Cerebral cortex (tissue), 2 donors: ENCODE measurements around a stretch of chr4.

- PRO-cap, 2 experiments = no peak in any of the 2 experiments
Observed at GRCh38 chr4:128831460-128832269, 22.2 kb downstream of the JADE1 start.

DNA sequence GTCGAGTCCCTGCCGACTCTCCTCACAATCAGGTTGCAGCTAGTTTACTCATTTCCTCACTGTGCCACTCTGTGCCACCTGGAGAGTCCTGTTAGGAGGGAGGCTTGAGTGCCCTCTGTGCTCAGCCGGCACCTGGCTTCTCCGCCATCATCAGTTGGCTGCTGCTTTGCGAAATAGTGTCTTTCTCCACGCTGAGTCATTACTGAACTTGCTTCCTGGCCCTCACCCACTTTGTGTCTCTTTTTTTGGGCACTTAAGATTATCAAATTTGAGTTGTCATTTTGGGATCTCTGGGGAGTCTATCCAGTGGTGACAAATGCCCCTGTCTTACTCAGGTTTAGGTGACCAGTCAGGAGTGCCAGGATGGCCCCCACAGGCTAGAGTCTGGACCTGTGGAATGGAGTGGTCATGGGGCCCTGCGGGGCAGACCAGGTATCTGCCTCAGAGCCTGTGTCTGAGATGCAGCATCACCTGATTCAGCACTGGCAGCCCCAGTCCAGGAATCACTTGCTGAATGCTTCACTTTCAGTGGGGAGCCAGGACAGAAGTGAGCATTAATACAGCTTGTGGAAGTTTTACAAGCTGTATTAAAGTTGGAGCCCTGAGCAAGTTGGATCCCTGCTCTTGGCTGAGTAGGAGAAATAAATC, 37.7 kb downstream of the JADE1 start:
- PRO-cap, 2 experiments = no peak in any of the 2 experiments

DNA sequence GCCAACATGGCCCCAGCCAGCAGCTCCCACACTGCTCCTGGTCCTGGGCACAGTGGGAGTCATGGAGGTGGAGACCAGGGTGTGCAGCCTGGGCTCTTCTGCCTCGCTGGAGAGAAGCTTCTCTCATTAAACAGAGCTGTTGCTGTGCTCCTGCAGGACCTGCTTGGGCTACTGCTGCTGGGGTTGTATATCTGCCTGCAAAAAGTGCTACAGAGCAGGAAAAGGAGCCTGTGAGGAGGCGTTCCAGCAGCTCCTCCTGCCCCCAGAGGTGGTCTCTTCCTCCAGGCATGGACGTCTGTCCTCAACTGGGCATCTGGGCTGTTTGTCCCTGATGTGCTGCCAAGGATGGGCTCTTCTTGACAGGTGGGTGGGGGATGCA, 37.8 kb downstream of the C4orf33 start:
- PRO-cap, 2 experiments = peak in 1 of 2 experiments; most common minus-strand start position 268 of the sequence (in 1)

DNA sequence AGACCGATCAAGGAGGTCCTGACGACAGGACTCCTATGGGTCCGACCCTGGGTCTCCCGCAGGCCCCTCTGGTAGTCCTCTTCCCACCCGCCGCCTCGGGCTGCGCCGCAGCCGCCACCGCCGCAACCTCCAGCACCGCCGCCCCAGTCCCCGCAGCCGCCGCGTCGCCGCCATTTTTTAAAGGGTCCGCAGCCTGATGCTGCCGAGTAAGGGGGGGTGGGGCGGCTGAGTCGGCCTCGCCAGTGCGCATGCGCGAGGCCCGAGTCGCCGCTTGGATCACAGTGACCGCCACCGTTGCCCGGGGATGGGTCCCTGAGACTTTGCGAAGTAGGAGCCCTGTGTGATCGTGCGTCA, 1421.8 kb upstream of the PCDH10 start:
- PRO-cap, 2 experiments = no peak in any of the 2 experiments

GRCh38 chr4:131729670-131730237, 1419.3 kb upstream of the PCDH10 start:
- PRO-cap, 2 experiments = no peak in any of the 2 experiments

- PRO-cap, 2 experiments = no peak in any of the 2 experiments
Observed at GRCh38 chr4:131975789-131976493, 1173.2 kb upstream of the PCDH10 start.

DNA sequence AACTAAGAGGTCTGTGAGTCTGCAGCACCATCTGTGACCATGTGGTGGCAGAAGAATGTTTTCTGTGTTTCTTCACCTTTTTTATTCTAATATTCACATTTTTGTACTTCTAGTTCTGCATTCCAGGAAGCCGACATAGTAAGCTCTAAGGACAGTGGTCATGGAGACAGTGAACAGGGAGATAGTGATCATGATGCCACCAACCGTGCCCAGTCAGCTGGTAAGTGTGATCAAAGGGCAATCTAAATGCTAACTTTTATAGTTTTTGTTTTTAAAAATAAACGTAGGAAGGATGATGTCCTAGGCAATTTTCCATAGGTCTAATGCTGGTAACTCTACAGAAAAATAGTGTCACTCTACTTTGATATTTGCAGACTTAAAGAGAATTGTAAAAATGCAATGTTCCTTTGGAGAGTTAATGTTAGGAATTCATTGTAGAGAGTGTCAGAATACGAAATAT, 5.7 kb downstream of the PCDH10 start:
- PRO-cap, 2 experiments = no peak in any of the 2 experiments

DNA sequence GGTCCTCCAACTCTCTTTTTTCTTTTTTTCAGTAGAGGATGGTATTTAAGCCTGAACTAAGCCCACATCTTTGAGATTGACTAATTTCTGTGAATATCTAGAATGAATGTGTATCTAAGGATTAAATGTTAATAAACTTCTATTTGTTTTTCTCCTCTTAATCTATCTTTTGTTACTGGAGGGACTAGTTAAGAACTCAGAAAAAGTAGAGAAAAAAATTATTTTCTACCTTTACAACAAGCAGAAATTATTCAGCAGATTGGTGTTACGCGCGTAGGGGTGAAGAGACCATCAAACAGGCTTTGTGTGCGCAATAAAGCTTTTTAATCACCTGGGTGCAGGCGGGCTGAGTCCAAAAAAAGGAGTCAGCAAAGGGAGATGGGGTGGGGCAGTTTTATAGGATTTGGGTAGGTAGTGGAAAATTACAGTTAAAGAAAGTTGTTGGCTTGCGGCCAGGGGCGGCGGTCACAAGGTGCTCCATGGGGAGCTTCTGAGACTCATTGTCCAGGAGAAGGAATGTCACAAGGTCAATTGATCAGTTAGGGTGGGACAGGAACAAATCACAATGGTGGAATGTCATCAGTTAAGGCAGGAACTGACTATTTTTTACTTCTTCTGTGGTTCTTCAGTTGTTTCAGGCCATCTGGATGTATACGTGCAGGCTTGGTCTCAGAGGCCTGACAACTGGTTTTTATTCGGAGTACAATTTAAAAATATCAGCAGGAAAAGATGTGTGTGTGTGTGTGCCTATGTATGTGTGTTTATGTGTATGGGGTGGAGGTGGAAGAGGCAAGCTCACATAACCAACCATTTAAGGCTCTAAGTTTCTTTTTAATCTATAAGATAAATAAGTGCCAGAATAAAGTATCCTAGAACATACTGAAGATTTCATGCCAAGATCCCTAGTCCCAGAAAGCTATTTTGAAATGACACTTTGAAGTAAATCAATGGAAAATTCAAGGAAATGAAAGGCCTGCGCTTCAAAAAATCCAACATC, 129.2 kb downstream of the SLC7A11 start:
- PRO-cap, 2 experiments = no peak in any of the 2 experiments

GRCh38 chr4:138334499-138334872, 92.3 kb upstream of the SLC7A11 start:
- PRO-cap, 2 experiments = no peak in any of the 2 experiments

DNA sequence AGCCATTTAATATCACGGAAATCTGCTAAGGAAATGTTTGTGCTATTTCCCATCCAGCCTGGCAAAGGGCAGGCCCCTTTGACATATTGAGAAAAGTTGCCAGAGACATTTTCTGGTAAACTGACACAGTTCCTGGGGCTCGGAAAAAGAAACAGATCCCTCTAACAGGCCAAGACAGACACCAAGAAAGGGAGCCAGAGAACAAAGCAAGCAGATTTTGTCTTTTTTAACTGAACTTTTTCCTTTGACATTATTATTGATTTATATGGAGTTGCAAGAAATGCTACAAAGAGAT, 33.4 kb upstream of the NOCT start:
- PRO-cap, 2 experiments = no peak in any of the 2 experiments

DNA sequence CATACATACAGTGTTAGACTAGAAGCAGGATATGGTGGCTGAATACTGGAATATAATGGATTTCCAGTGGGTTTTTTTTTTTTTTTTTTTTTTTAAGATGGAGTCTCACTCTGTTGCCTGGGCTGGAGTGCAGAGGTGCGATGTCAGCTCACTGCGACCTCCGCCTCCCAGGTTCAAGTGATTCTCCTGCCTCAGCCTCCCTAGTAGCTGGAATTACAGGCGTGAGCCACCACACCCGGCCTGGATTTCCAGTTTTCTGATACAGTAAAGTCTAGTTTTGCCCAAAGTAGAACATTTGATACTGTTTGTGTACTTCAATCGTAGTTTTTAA, 33.7 kb downstream of the NOCT start:
- PRO-cap, 2 experiments = no peak in any of the 2 experiments

GRCh38 chr4:139140767-139141614, 36.0 kb downstream of the ELF2 start:
- PRO-cap, 2 experiments = no peak in any of the 2 experiments

DNA sequence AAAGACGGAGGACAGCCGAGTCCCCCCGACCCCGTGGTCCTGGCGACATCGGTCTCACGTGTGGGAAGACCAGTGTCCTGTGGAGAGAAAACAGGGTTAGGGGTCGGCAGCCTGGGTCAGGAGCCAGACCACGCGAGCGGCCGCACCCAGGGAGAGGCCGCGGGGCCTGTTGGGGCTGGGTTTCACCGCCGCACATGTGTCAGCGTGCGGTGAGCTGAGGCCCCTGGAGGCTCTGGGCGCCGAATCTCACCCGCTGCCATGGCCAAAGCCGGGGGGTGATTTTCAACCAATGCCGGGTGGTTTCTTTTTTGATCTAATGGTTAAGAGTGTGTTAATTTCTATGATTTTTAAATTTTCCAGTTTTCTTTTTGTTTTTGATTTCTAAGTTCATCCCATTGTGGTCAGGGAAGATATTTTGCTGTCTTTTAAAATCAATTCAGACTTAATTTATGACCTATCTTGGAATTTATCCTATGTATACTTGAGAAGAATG, 17.7 kb upstream of the RAB33B start:
- PRO-cap, 2 experiments = no peak in any of the 2 experiments

GRCh38 chr4:139453043-139454063, 568 bp upstream of the RAB33B start:
- PRO-cap, 2 experiments = peak in 1 of 2 experiments; most common plus-strand start chr4:139453284 (in 1); most common minus-strand start chr4:139453435 (in 1)

GRCh38 chr4:139463537-139464222, 9.8 kb downstream of the RAB33B start:
- PRO-cap, 2 experiments = no peak in any of the 2 experiments

DNA sequence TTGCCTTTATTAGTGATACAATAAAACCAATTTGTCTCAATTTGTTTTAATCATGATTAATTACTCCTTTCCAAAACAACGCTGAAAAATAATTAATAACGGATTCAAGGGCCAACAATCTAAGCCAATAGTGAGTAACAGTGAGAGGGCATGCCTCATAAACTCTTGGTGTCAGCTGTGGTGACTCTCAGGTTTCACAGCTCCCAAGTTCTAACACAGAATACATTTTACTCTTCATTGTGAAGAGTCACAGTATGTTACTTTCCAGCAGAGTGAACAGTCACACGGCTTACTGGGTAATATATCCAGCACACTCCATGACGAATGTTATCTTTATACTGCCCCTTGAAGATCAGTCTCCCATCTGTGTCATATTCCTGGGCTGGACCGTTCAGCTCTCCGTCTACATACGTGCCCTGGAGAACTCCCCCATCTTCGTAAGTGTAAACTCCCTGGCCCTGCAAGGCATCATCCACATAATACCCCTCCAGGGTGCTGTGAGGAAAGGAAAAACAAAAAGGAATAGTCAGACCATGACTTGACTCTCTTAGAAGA, 23.1 kb downstream of the SETD7 start:
- PRO-cap, 2 experiments = no peak in any of the 2 experiments

GRCh38 chr4:139535833-139536279, 20.2 kb downstream of the SETD7 start:
- PRO-cap, 2 experiments = no peak in any of the 2 experiments

DNA sequence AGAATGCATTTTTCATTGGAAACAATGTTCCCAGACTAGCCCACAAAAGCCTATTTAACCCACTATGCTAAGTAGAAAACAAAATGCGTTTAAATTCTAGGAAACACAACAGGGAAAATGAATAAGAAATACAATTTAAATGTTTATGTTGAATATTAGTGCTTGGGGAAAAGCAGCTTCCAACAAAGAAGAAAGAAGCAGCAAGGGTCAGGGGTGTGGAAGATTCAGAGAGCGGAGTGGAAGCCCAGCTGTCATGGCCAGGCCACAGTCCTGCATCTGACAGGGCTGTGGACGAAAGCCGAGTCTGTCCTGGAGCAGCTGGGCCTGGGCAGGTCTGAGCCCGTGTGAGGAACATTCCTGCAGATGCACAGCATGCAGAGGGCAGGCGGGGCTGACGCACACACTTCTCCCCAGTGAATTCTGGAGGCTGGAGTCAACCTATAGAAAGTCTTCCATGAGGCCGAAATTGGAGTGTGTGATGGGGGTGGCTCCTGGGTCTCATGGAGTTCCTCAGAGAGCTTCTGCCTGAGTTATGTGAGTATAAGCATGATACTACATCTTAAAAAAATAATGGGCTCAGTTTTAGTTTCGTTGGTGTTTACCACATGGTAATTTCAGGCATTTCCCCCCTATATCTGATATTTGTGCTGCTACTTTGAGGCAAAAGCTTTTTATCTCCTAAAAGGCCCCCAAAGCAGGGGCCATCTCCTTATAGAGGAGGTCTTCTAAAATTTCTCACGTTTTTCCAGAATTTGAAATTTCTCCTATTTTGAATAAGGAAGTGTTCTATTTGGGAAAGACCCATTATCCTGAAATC, 12.6 kb upstream of the SETD7 start:
- PRO-cap, 2 experiments = peak in 1 of 2 experiments; most common plus-strand start position 220 of the sequence (in 1); most common minus-strand start position 346 of the sequence (in 1)

- PRO-cap, 2 experiments = no peak in any of the 2 experiments
Observed at GRCh38 chr4:139646863-139647630, 18.6 kb upstream of the MGST2 start.

GRCh38 chr4:139734662-139735449, 69.2 kb downstream of the MGST2 start:
- PRO-cap, 2 experiments = peak in 1 of 2 experiments; most common plus-strand start chr4:139734775 (in 1); most common minus-strand start chr4:139734942 (in 1)